Epithelial cell of proximal tubule (primary cell): Measurements from ENCODE around the genes UNK, UNC13D and FBF1.

DNA sequence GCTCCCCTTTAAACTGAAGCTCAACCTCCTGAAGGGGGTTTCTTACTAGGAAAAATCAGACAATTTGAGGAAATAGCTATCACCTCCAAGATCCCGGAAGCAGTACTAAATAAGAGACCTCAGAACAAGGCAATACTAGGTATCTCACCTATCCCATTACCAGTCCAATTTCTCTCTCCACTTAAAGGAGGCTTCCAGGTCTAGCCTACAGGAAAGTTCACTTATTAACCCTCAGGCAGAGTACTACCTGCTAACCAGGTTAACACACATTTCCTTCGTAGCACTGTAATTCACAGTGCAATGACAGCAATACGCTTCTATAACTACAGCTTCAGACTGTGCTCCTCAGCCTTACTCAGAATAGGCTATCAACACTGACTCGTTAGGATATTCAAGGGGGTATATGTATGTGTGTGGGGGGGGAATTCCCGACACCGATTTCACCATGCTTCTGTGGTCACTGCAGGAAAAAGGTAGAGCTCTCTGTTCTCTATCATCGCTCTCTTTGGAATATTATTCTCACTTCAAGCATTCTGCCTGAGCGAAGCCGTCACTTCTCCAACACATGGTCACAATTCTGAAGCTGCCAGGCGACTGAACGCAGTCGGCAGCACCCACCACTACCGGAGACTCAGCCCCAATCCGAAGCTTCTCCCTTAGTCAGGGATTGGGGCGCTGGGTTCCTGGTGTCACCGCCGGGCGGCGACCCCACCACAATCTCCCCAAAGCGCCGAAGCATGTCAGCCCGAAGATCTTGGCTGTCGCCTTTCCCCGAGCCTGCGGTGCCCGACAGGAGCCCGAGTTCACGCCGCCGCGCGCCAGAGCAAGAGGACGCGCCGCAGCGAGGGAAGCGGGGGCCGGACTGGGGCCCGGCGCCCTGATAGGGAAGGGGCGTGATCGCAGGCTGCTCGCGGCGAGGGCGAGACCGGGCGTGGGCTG lies 628 bp downstream of the GGA3 start:
- RAMPAGE, long total RNA, result no peak
- RRBS, result 2% methylated on average over 15 of the region's 48 CpGs

DNA sequence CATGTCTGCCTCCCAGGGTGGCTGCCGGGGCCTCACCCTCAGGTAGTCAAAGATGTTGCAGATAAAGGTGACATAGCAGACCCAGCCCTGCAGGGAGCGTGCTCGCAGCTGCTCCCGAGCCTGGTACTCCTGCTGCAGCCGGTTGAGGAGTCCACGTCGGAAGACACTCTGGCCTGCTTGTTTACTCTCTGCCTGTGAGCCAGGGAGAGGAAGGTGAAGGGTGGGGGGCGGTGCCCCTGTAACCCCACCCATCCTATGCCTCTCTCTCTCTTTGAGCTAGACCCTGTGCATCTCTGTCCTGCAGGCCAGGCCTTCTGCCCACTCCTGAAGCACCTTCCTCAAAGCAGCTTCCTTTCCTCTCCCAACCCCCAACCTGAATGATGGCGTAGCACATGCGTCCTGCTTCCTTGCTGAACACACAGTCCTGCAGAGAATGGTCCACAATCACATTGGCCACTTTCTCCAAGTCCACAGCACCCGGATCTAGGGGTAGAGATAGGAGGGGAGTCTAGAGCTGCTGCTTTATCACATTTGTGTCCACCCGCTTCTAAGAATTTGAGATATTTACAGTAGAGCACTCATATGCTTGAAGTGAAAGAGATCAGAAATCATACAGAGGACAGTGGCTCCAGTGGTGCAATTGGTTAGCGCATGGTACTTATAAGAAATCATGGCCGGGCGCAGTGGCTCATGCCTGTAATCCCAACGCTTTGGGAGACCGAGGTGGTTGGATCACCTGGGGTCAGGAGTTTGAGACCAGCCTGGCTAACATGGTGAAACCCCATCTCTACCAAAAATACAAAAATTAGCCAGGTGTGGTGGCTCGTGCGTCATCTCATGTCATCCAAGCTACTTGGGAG lies 3.1 kb downstream of the MIF4GD start:
- RAMPAGE, long total RNA, result no peak
- RRBS, result 78% methylated on average over 1 of the region's 19 CpGs

GRCh38 chr17:75289496-75290438 lies 534 bp upstream of the SLC25A19 start:
- RAMPAGE, long total RNA, result no peak
- RRBS, result 1% methylated on average over 17 of the region's 58 CpGs

GRCh38 chr17:75405948-75406329 lies 461 bp upstream of the GRB2 start:
- RAMPAGE, long total RNA, result no peak
- RRBS, result 8% methylated on average over 4 of the region's 6 CpGs

DNA sequence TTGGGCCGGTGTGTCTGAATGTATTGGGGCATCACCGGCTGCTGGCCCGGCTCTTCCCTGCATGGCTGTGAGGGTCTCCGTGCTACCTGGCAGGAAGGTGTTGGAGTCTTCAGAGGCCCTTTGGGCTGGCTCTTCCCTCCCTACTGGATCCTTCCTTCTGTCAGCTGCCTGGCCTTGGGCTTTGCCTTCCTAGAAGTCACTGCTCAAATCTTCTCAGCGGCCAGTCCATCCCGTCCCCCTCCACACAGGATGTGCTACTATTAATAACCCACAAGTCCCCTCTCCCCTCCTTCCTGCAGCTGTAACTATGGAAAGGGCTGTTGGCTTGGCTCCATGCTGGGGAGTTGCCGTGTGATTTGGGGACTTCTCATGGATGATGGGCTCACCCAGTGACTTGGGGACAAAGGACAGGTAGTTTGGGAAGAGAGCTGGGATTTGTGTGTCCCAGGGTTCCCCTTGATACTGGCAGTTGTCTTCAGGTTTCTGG lies 19.4 kb downstream of the TMEM94 start:
- RAMPAGE, long total RNA, result no peak
- RRBS, result no CpG with 5 or more reads among the region's 7 CpGs

DNA sequence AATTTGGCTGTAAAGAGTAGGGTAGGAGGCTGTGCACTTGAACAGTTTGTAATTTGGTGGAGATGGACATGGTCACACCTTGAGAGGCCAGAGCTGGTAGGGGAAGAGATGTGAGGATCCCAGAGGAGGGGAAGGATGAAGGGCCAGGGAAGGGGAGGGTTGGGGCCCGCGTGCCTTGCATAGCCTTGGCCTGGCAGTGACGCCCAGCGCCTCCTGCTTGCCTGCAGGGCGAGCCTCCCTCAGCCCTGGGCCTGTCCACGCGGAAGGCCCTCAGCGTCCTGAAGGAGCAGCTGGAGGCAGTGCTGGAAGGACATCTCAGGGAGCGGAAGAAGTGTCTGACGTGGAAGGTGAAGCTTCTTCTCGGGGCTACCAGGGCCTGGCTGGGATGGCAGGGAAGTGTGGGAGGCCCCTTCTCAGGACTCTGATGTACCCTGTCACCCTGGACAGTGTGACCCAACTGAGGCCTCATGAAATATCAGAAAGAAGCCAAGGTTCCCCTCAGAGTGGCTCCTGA lies 28.8 kb downstream of the TMEM94 start:
- RAMPAGE, long total RNA, result no peak
- RRBS, result no CpG with 5 or more reads among the region's 11 CpGs

- RAMPAGE, long total RNA, result no peak
- RRBS, result no CpG with 5 or more reads among the region's 19 CpGs
These were observed 17.3 kb downstream of the CASKIN2 start for GRCh38 chr17:75497893-75498581.

DNA sequence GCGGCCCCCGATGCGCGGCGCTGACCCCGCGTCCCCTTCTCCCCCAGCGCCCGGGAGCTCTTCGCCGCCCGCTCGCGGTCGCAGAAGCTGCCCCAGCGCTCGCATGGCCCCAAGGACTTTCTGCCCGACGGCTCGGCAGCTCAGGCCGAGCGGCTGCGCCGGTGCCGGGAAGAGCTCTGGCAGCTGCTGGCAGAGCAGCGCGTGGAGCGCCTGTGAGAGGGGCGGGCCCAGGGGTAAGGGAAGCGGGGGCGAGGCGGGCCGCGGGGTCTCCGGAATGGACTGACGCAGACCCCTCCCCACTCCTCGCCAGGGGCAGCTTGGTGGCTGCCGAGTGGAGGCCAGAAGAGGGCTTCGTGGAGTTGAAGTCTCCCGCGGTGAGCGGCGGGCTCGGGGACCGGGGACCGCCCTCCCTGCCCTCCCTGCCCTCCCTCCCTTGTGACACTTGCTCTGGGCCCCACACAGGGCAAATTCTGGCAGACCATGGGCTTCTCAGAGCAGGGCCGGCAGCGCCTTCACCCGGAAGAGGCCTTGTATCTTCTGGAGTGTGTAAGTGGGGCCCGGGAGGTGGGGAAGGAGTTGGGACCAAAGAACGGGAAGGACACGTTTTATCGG lies 477 bp downstream of the TSEN54 start:
- RAMPAGE, long total RNA, result no peak
- RRBS, result 1% methylated on average over 31 of the region's 53 CpGs

- RAMPAGE, long total RNA, result no peak
- RRBS, result no CpG with 5 or more reads among the region's 16 CpGs
These were observed 21.0 kb upstream of the MYO15B start for GRCh38 chr17:75566333-75567269.

- RAMPAGE, long total RNA, result no peak
- RRBS, result 8% methylated on average over 38 of the region's 119 CpGs
These were observed 1.4 kb downstream of the MYO15B start for GRCh38 chr17:75588719-75589730.

GRCh38 chr17:75601496-75601900 lies 13.9 kb downstream of the MYO15B start:
- RAMPAGE, long total RNA, result no peak
- RRBS, result no CpG with 5 or more reads among the region's 11 CpGs

- RAMPAGE, long total RNA, result no peak
- RRBS, result no CpG with 5 or more reads among the region's 18 CpGs
These were observed 3.1 kb downstream of the SMIM5 start for GRCh38 chr17:75636222-75636824.

DNA sequence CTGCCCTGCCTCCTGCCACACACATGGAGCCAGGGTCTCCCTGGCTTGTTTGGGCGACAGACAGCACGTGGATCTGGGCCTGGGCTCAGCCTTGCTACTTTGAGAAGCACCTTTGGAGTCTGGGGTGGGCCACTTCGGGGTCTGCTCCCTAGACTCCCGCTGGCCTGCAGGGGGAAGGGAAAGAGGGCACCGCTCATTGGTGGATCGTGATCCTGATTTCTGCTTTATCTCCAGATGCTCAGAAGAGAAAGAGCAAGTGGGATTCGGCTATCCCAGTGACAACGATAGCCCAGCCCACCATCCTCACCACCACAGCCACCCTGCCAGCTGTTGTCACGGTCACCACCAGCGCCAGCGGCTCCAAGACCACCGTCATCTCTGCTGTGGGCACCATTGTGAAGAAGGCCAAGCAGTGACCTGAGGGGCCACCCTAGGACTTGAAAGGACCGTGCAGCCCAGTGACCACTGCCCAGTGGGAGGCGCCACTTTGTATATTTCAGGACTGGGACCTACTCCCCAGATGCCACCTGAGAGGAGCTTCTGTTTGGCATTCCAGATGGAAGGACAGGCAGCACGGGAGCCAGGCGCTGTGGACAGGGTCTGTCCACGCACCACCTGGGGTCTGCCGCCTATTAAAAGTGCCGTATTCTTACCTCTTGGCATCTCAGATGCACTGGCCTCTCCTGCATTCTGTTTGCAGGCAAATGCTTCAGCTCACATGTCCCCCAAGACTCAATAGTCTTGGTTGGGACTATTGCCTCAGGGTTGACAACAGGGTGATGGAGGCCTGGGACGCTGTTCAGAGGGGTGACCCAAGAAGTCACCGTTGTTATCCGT lies 14.9 kb upstream of the ITGB4 start:
- RAMPAGE, long total RNA, result no peak
- RRBS, result no CpG with 5 or more reads among the region's 22 CpGs

DNA sequence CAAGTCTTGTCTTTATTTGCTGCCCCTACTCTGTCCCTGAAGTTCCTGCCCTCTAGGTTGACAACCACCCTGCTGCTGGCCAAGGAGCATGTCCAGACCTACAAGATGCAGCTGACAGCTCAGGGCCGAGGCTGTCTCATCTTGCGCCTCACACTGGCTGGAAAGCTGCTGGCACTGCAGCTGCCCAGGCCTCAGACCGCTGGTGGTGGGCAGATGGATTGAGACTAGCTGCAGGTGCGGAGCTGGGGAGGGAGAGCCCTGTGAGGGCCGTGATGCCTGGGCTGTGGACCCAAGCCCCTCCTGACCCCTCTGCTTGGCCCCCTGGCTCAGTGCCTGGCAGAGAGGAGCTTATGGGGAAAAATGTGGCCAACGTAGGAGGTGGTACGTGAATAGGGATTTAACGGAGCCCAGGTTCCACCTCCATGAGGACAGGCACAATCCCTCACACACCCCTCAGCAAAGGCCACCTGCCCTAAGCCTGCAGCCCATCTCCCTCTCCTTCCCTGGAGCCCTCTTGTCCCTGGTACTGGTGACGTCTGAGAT lies 6.3 kb downstream of the H3-3B start:
- RAMPAGE, long total RNA, result no peak
- RRBS, result no CpG with 5 or more reads among the region's 9 CpGs

- RAMPAGE, long total RNA, result start-site peak on the plus strand at chr17:75784831-75784872, 42 and 21 reads in 2 replicates
- RRBS, result 1% methylated on average over 11 of the region's 70 CpGs
These were observed at the start of gene UNK for GRCh38 chr17:75784488-75785359. UNK (plus strand) TSS chr17:75784806.

DNA sequence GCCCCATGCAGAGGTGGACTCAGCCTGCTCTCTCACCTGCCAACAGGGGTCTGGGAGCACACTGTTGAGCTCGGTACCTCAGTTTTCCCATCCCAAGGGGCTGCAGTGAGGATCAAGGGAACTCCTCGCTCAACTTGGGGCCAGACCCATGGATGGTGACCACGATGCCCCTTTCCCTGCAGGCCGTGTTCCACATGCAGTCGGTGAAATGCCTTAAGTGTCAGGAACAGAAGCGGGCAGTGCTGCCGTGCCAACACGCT lies 20.2 kb downstream of the UNC13D start:
- RAMPAGE, long total RNA, result no peak
- RRBS, result no CpG with 5 or more reads among the region's 8 CpGs

- RAMPAGE, long total RNA, result no peak
- RRBS, result no CpG with 5 or more reads among the region's 29 CpGs
These were observed at the start of gene UNC13D for GRCh38 chr17:75843950-75844810. UNC13D (minus strand) TSS chr17:75844404.

- RAMPAGE, long total RNA, result no peak
- RRBS, result no CpG with 5 or more reads among the region's 9 CpGs
These were observed 693 bp downstream of the WBP2 start for GRCh38 chr17:75854388-75854896.

- RAMPAGE, long total RNA, result no peak
- RRBS, result 64% methylated on average over 6 of the region's 25 CpGs
These were observed 560 bp upstream of the TRIM65 start for GRCh38 chr17:75897193-75897829.

DNA sequence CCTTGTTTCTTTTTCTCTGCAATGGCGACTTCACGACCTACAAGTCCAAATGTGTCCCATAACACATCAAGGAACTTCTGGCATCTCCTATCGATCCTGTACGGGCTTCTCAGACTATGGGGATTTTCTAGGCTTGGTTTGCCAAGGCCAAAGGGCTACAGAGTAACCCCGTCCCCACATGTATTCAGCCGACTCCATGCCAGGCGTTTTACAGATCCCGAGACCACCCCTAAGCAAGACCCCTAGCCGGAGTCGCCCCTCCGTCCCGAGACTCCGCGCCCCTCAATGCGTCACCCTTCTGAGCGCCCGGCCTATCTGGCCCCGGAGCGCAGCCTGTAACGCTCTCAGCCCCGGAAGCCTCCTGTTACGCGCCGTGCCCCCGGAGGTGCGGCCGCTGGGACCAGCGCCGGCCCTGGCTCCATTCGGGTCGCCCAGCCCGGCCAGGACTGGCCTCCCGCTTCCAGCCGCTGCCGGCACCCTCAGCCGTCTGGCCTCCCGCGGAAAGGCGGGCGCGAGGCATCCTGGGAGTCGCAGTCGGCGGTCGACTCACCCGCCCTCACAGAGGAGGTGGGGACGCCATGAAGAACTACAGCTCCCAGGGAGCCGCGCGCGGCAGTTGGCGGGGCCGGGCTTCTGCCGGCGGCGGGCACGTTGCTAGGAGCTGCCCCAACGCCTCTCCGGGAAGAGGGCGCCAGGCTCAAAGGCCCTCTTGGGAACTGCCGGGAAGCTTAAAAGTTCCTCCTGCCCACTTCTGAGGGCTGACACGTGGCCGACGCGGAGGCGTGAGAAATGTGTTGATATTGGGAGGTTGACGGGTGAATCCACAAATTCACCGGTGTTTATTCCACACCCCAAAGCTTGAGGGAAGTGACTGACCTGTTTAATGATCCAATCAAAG lies at the start of gene FBF1:
TSS of gene FBF1 (minus strand) at position 489 of the 898 bp plus-strand sequence.
- RAMPAGE, long total RNA, result no peak
- RRBS, result under 1% methylated on average over 18 of the region's 68 CpGs